ENCODE results near the genes CD200R1, GTPBP8, NEPRO and SIDT1.

GRCh38 chr3:112353596-112353887 is 20.6 kb downstream of the CD200 start:
- PRO-cap = no peak

GRCh38 chr3:112360495-112361015 is 27.6 kb downstream of the CD200 start:
- PRO-cap = no peak

DNA sequence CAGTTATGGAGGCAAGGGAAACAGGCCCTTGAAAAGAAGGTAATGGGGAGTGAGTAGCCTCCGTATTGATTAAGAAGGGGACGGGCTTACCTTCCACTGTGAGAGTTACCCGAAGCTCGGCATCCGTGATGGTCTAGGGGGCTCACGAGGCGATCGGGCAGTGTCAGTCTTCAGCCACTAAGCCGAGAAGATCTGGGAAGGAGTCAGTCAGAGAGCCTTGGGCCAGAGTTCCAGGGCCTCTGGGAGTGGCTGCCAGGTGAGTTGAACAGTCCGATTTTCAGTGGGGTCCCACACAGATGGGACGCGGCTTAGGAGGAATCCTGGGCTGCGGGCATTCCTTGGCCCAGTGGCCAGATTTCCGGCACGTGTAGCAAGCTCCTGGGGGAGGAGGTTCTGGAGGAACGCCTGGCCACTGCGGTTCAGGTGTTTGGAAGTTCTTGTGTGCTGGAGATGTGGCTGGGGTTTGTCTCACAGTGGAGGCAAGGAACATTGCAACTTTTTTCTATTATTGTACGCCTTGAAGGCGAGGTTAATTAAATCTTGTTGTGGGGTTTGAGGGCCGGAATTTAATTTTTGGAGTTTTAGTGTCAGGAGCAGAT is 78.5 kb downstream of the BTLA start:
- PRO-cap = no peak

DNA sequence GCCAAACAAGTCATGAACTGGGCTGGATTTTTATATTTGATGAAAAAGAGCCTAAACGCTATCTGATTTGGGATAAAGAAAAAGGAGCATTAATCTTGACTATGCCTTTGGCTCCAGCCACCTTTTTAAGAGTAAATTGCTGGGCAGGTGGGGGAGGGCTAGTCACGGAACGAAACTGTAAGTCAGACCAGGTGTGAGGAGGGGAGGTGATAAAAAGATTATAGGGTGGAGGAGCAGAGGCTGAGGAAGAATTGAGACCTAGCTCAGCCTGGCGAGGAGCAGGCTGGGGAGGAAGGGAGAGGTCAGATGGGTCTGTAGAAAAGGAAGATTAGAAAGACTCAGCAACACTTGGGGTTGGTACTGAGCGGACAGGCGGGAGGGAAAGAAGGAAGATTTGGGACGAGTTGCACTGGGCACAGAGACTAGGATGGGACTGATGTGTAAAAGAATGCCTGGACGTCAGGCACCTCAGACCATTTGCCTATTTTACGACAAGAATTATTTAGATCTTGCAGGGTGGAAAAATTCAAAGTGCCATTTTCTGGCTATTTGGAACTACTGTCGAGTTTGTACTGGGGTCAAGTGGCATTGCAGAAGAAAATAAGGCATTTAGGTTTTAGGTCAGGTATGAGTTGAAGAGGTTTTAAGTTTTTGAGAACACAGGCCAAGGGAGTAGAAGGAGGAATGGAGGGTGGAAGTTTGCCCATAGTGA is 77.8 kb downstream of the BTLA start:
- PRO-cap = no peak

DNA sequence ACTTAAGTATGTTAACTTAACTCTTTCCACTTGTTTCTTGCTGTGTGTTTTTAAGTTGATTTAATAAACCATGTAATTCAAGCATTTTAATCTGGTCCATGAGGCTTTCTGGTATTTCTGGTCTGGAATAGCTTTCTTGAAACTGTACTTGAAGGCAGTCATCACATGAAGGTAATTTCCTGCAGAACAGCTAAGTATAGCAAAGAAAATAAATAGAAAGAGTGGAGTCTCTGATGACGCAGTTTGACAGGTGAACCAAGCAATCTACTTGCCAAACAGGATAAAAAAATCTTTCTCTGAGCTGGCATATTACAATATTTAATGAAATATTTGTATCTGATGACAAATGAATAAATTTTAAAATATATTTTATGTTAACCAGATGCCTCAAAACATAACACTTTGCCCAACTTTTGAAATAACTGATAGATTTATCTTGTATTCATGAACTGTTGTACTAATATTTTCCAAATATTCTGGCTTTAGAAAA is 74.8 kb downstream of the BTLA start:
- PRO-cap = no peak

- PRO-cap = no peak
Observed at GRCh38 chr3:112498659-112499251, 517 bp downstream of the BTLA start.

- PRO-cap = no peak
Observed at GRCh38 chr3:112605461-112605913, 35.5 kb downstream of the CCDC80 start.

DNA sequence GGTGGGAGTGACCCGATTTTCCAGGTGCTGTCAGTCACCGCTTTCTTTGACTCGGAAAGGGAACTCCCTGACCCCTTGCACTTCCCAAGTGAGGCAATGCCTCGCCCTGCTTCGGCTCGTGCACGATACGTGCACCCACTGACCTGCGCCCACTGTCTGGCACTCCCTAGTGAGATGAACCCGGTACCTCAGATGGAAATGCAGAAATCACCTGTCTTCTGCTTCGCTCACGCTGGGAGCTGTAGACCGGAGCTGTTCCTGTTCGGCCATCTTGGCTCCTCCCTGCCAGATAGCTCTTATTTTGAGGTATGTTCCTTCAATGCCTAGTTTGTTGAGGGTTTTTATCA is 23.9 kb upstream of the CCDC80 start:
- PRO-cap = unidirectional peak, minus-strand start at position 291 of the sequence

GRCh38 chr3:112811787-112812434 is 34.8 kb downstream of the CD200R1L start:
- PRO-cap = no peak

DNA sequence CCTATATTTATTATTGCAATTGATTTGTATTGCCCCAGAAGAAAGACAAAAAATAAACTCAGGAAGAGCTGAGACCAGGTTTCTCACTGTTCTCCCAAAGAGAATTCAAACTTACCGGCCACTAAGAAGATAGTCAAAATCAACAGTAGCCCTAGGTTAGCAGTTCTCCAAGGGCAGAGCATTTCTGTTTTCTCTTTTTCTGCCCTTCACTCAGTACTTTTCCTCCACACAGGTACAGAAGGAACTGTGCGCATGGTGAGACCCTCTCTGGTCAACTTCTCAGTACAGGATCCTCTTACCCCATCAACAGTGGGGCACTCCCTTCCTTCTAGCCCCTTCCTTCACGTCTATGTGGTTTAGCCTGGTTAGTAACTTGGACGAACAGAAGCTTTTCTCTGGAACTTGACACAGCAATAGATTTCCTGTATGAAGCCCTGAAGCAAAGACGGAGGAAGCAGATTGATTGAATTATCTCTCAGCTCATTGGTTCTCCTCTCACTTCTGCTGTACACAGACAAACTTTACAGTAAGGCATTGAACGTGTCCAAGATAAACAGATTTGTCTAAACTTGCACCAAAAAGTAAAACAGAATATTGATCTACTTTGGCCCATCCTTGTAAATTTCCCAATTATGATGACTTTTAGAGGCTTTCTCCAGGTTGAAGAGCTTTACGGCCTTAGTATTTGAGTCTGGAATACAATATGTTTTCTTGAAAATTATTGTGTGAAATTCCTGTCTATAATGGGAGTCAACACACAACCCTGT is at the start of gene CD200R1:
Gene CD200R1 (minus strand): TSS at position 428 of the 767 bp plus-strand sequence.
- PRO-cap = unidirectional peak, minus-strand start at position 415 of the sequence

DNA sequence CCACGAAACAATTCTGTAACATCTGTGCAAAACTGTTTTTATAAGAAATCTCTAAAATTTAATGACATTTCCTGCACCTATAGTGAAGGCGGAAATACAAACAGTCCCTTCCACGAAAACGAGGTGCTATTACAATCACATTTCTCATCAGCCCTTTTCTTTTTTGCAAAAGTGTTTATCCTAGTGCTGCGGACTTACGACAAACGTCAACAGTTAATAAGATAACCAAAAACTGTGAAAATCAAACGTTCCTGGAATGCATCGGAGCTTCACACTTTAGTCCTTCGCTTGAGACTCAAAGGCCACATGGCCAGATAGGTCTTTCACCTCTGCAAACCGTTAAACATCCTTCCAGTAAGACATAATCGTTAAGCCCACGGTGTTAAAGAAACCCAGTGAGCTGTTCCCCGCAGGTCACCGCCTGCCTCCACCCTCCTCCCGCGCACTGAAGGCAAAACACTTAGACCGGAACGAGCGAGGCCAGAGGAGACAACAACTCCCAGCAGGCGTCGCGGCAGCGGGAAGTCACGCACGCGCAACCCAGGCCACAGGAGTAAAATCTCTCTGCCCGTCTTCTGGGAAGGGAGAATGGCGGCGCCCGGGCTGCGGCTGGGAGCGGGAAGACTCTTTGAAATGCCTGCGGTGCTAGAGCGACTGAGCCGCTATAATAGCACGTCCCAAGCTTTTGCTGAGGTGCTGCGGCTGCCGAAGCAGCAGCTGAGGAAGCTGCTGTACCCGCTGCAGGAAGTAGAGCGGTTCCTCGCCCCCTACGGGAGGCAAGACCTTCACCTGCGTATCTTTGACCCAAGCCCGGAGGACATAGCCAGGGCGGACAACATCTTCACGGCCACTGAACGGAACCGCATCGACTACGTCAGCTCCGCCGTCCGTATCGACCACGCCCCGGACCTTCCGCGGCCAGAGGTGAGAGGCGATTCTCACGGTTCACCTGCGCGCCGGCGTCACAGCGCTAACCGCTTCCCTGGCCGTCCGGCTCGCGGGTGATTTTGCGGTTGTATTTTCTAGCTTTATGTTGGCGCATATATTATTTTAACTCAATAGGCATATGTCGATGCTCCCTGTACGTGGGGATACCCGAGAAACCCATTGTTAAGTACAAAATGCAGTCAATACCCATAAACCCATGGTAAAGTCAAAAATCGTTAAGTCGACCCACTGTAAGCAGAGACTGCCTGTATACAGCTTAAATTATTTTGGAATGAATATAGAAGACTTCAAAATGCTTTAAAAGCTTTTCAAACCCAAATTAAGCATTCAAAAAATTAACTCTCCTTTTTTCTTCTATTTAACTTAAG is at the start of gene GTPBP8:
Gene GTPBP8 (plus strand): TSS at position 573 of the 1,316 bp plus-strand sequence.
- PRO-cap = bidirectional peak, plus-strand start at position 585 of the sequence, minus-strand start at position 447 of the sequence; bidirectional peak, plus-strand start at position 921 of the sequence, minus-strand start at position 812 of the sequence

DNA sequence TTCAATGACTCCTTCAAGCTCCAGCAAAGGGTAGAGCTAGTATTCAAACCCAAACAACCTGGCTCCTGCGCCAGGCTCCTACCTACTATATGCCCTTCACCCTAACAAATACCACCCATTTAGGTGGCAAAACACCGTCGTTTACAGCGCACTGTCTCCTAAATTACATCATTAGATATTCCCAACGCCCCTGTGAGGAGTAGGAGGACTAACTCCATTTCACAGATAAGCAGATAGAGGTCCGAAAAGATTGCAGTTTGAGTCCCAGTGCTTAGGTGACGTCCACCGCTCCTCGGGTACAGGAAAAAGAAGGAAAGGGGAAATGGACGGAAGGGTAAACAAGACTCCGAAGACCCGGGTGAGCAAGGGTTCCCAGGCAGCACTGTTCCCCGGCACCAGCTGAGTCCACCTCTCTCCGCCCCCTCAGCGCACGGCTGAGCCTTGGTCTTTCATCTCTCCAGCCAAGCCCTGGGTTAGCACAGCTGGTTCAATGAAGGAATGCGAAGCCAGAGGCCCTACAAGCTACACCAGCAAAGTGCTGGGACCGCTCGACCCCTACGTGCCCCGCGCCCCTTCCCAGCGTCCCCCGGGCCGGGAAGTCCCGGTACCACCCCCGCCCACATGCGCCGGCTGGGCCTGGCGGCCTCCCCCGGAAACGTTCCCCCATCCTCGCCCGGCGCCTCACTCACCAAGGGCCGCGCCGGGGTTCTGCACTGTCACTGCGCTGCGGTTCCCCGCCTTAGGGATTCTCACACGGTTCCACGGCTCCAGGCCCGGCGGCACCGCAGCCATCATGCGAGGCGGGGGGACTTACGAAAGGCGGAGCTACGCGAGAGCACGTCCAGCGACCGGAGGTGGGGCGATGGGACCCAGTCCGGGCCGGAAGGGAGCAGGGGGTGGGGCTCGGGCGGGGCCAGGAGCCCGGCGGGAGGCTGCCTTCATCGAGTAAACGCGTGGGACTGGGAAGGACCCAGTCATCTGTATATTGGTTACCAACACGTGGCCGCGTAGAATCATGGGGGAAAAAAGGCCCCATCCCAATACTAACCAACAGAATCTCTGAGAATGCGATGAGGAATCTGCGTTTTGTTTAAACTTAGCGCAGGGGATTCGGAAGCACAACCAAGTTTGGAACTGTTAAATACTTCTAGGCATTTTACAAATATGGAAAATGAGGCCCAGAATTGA is at the start of gene NEPRO:
Gene NEPRO (minus strand): TSS at position 819 of the 1,188 bp plus-strand sequence.
- PRO-cap = bidirectional peak, plus-strand start at position 666 of the sequence, minus-strand start at position 556 of the sequence; bidirectional peak, plus-strand start at position 944 of the sequence, minus-strand start at position 812 of the sequence

- PRO-cap = no peak
Observed at GRCh38 chr3:113250397-113251005, 39.1 kb downstream of the BOC start.

DNA sequence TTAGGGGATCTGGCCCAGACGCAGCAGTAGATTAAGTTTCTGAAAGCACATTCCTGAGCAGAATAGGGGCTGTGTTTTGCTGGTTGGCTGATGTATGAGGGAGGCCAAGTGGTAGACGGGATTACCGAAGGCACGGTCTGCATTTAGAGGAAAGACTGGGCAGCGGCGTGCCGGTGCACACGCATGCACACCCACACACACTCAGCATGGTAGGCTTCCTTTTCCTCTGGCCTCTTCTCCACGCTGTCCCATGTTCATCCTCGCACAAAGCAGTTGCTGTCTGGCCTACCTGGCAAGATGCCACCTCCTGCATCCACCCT is 43.1 kb downstream of the BOC start:
- PRO-cap = no peak

DNA sequence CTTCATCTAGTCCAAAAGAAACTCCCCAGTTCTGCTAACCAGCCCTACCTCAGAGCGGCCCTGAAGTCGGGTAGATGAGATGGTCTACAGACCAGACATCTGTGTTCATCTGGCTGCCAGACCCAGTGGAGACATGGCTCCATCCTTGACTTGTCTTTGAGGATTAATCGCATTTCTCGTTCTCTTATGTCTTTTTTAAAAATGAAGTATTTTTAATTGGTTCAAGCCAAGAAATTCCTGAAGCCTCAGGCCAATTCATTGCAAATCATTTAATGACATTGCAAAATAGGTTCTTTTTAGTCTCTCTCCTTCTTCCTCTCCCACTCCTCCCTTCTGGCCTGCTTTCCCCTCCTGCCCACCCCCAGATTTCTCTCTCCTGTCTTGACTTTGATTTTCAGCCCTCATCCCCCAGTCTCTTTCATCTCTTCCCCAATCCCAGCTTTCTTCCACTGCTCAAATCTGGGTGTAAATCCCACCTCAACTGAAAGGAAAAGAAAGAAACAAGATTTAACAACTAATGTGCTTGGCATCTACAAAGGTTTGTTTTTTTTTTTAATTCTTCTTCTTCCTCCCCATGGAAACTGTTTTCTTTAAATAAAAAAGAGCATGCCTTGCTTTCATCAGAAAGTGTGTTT is 50.2 kb downstream of the BOC start:
- PRO-cap = no peak

DNA sequence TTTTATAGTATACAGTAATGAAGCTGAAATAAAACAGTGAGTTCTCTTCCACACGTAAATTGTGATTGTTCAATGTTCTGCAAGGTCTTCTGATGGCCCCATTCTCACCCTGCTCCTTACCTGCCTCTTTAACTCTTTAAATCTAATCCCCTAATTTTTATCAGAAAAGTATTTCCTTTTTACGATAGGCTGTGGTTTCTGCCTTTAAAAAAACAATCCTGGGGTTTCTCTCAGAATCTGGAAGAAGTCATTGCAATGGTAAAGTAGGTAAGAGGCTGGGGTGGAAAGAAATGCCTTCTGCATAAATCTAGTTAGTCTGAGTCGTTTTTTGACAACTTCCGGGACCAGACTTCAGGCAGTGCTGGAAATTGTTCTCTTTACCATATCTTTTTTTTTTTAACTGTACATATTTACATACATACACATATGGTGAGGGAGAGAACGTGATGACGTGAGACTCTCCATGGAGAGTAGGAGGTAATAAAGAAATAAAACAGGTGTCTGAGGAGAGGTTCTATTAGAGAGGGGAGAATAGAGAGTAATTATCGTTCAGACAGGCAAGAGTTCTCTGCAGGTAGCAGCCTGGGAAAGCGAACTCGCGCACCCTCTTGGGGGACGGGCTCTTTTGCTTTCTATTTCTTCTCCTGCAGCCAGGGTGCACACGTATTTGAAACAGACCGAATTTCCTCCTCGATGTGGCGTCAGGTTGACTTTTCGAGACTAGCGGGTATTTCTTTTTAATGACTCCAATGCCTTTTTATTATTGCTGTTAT is at the start of gene SIDT1:
Gene SIDT1 (plus strand): TSS at position 664 of the 773 bp plus-strand sequence.
- PRO-cap = bidirectional peak, plus-strand start at position 675 of the sequence, minus-strand start at position 570 of the sequence

GRCh38 chr3:113625774-113626135 is 70.7 kb downstream of the USF3 start:
- PRO-cap = no peak

- PRO-cap = no peak
Observed at GRCh38 chr3:113690337-113690927, 6.0 kb downstream of the USF3 start.

DNA sequence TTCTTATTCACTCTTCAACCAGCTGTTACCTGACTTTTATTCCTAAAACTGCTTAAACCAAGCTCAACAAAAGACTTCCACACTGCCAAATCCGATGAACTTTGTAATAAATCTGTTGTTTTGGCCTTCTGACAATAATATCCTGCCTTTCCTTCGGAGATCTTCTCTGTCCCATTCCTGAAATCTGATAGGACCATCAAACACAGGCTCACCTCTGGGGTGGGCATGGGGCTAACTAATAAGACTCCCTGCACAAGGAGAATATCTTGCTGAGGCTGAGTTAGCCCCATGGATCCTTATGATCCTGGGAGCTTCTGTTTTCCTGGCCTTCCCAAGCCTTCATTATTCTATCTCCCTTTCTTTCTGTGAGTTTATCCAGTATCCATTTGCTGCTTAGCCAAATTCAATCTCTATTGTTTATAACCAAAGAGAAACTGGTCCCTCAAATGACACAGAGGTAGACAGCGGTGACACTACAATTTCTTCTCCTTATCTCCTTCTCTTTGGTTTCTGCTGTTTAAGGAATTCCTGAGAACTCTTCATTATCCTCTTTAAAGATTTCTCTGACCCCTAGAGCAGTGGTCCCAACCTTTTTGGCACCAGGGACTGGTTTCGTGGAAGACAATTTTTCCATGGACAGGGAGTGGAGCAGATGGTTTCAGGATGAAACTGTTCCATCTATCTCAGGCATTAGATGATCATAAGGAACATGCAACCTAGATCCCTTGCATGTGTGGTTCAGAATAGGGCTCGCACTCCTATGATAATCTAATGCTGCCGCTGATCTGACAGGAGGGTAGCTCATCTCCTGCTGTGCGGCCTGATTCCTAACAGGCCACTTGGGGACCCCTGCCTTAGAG is 4.9 kb downstream of the USF3 start:
- PRO-cap = no peak

DNA sequence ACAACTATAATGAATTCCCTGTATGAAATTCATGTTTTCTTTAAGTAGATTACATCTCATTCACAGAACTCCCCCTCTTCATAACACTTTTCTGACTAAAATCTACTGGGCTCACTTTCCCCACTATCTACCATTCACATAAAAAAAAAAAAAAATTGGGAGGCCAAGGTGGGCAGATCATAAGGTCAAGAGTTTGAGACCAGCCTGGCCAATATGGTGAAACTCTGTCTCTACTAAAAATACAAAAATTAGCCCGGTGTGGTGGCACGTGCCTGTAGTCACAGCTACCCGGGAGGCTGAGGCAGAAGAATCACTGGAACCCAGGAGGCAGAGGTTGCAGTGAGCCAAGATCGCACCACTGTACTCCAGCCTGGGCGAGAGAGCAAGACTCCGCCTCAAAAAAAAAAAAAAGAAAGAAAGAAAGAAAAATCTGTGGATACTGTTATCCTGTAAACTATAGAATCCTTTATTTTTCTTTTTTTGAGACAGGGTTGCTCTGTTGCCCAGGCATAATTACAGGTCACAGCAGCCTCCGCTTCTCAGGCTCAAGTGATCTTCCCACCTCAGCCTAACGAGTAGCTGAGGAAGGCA is 19.6 kb downstream of the NAA50 start:
- PRO-cap = no peak